ENCODE measurements around a stretch of chr16.

DNA sequence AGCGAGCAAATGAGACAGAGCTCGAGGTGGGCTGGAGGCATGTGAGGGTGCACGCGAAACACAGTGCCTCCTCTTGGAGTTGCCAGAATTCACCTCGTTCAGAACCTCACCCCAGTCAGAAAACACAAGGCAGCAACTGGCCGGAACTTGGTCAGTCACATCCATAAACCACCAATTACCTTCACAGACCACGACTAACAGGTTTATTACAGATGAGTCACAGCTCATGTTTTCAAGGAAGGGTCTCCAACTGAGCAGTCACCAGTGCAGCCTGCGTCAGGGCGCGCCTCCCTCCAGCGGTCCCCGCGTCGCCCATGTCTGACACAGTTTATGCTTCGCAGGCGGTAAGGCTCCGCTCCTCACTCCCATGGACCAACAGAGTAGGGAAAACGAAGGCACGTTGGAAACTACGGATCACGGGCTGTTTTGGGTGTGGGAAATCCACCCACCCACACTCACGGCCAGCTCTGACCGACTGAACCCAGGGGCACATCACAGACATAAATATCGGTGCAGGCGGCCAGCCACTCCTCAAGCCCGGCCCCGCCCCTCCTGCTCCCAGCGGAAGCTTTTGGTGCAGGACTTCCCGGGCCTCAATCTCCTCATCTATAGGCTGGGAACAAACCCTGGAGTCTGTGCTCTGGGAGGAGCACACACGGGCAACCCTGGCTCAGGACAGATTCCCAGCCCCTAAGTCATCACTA is 126.2 kb downstream of the ZNF778 start:
- PRO-cap = no peak

- PRO-cap = no peak
Measured at GRCh38 chr16:89461220-89461767, 29.1 kb downstream of the ANKRD11 start.

DNA sequence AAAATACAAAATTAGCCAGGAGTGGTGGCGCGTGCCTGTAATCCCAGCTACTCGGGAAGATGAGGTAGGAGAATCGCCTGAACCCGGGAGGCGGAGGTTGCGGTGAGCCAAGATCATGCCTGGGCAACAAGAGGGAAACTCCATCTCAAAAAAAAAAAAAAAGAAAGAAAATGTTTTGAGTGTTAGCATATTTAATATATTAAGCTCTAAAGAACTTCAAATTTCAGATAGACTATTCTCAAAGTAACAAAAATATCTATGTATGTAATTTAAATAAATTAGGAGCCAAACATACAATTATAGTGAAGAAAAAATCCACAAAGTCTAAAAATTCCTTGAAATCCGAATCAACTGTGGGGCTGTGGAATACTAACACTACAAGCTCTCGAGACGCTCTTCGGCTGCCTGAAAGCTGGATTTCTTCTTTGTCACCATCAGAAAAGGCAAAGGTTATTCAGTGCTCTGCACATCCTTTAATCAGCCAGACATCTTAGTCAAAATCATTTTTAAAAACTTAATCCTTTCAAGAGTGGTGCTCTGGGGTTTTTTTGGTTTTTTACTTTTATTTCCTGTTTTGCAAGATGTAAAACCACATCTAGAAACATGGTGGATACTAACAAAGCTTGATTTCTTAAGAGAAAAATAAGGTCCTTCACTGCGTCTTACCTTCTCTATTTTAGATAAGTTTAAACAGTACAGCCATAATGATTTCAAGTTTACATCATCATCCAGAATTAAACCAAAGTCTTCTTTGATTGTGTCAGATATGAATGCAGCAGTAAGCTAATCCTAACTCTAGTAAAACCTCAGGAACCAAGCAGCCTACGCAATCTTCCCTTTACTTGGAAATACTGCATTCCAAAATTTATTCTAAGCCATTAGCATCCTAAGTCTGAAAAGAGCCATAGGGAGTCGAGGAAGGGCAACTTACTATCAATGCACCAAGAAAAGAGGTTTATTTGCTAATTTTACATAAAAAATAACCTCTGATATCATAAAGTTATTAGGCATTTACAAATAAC is 6.4 kb downstream of the ANKRD11 start:
- PRO-cap = no peak

DNA sequence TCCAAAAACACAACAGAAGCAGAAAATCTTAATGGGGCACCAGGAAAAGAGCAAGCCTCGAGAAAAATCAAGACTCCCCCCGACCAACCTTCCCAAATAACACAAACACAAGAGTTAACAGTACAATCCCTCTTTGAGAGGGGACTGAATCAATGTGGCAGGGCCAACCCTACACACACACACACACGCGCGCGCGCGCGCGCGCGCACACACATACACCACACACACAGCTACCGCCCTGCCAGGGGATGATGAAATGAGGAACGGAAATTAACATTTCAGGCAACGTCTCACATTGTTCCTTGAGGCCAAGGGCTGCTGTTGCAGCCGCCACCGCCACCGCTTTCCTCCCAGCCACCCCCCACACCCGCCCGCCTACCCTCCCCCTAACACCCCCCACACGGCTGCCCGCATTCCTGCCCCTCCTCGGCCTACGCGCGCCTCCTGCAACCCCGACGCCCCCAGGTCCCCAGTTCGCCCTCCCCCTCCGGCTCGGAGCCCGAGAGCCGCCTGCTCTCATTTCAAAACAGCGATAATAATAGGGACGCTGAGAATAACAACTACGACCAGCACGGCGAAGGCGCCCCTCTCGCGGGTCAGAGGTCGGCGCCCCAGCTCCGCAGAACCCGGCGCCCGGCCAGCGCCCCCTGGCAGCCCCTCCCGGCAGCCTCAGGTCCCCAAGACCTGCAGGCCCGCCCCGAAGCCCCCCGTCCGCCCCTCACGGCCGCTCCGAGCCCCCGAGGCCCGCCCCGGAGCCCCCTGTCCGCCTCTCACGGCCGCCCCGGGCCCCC is 1.1 kb downstream of the ANKRD11 start:
- PRO-cap = bidirectional peak, plus-strand start at position 472 of the sequence, minus-strand start at position 250 of the sequence

DNA sequence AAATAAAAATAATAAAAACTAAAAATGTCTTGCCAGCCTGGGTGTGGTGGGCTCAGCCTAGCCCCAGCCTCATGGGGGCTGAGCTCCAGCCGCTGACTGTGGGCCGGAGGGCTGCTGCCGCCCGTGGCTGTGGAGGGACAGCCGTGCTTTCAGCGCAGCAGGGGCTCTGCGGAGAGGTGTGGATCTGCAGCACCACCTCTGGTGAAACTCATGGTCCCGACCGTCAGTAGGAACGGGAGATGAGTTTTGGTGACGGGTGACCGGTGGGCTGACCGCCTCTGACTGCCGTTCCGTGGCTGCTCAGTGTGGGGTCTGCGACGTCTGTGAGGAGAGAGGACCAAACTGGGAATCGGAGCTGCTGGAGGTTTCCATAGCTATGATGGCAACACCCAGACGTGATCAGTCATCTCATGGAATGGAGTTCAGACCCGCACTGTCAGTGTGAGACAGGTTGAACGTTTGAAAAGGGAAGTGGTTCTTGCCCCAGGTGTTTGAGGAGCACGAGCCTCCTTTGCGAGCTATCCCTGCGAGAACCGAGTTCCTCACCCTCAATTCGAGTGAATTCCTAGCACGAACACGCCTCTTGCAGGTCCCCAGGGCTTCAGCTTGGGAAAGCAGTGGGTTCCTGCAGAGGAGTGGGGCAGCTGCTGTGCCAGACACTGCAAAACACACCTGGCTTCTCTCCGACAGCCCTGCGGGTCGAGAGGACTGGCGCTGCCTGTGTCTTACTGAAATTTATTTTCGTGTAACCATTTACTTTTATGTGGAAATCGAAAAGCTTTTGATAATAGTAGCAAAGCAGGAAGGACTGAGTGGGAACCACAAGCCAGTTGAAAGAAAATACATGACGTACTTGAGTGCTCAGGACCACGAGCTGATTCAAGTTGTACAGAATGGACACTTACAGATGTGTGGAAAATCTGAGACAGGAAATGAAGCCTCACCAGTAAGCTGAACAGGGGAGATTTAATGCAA is 11.8 kb upstream of the RPL13 start:
- PRO-cap = no peak

GRCh38 chr16:89586914-89587215 is 11.3 kb downstream of the CPNE7 start:
- PRO-cap = no peak

GRCh38 chr16:89613819-89614030 is 283 bp downstream of the DPEP1 start:
- PRO-cap = no peak

- PRO-cap = no peak
Measured at GRCh38 chr16:89696077-89697085, 5.1 kb downstream of the SPATA2L start.

DNA sequence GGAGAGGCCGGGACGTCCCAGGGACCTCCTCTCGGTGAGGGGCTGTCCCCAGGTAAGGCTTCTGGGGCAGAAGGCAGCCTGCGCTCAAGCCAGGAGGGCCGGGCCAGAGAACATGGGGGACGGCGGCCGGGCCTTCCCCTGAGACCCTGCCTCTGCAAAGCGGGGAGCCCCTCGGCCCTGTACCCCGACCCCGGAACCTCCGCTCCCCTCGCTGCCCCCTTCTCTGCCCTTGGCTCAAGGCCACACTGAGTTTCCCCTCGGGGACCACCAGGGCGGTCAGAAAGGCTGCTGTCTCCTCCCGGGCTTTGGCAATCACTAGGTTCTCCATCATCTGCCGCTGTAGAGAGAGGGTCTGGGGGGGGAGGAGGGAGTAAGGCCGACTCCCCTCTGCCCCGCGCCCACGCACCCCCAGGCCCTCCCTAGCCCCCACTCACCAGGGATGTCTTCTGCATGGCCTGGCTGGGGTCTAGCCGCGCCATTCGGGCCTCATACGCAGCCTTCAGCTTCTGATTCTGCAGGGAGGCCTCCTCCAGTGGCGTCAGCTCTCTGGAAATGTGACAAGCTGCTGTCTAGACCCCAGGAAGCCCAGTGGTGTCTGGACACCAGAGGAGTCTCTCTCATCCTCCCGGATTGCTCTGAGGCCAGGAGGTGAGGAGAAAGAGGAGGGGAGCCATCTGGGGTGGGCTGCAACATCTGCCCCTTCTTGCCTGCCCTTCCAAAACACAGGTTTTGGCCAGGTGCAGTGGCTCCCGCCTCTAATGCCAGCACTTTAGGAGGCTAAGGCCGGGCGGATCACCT is 8.3 kb downstream of the VPS9D1 start:
- PRO-cap = unidirectional peak, minus-strand start at position 247 of the sequence

GRCh38 chr16:89732777-89733466 is 11.6 kb downstream of the ZNF276 start:
- PRO-cap = no peak

- PRO-cap = no peak
Measured at GRCh38 chr16:89737467-89738227, 16.3 kb downstream of the ZNF276 start.

DNA sequence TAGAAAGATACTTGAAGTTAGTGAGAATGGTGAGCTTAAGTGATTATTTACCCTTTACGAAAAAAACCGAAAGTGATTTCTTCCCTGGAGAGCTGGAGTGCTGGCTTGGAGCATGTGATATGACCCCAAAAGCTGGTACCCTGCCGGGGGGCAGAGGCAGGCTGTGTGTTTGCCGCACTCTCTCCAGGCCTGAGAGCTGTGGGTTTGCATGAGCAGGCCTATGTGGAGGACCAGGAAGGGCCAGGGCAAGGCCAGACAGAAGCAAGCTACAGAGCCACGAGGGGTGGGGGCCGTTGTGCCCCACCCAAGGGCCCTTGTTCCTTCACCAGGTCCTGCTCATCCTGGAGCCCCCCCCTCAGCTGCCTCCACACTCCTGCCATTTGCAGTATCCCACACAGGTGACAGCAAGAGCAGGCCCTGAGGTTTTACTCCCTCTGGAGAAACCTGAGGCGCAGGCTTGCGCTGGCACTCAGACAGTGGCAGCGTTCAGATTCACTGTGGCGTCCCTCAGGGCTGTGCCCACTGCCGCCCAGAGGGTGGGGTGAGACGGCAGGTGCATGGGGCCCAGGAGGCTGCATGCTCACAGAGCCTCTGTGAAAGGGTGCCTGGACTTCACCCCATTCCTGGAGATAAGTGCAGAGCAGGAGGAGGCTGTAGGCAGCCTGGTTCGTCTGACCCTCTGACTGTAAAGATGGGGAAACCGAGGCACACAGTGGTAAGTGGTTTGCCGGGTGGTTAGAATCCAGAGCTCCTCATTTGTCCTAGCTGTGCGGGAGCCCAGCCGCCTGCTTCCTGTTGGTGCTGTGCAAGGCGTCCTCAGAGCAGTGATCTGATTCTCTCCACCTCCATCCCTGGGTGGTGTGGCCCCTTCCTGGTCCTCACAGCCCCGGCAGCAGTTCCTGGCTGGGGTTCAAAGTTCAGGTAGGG is 1.4 kb downstream of the SPIRE2 start:
- PRO-cap = no peak

DNA sequence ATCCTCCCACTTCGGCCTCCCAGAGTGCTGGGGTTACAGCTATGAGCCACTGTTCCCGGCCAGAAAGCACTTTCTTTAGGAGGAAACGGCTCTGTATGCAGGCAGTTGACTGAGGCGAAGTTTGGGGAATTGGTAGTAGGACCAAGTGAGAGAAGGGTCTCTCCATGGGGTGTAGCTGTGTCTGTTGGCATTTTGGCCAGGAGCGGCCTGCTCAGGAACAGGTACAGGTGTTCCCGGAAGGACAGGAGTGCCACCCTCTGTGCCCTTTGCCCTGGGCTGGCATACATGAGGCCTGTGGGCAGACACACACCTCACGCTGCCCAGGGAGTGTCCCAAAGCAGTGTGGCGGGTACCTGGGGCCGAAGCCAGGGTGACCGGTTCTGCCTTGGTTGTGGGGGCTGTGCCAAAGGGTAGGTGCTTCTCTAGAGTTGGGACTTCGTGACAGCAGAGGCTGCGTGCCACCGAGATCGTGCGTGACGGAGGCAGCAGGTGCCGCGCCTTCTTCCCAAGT is 20.1 kb upstream of the TCF25 start:
- PRO-cap = no peak

DNA sequence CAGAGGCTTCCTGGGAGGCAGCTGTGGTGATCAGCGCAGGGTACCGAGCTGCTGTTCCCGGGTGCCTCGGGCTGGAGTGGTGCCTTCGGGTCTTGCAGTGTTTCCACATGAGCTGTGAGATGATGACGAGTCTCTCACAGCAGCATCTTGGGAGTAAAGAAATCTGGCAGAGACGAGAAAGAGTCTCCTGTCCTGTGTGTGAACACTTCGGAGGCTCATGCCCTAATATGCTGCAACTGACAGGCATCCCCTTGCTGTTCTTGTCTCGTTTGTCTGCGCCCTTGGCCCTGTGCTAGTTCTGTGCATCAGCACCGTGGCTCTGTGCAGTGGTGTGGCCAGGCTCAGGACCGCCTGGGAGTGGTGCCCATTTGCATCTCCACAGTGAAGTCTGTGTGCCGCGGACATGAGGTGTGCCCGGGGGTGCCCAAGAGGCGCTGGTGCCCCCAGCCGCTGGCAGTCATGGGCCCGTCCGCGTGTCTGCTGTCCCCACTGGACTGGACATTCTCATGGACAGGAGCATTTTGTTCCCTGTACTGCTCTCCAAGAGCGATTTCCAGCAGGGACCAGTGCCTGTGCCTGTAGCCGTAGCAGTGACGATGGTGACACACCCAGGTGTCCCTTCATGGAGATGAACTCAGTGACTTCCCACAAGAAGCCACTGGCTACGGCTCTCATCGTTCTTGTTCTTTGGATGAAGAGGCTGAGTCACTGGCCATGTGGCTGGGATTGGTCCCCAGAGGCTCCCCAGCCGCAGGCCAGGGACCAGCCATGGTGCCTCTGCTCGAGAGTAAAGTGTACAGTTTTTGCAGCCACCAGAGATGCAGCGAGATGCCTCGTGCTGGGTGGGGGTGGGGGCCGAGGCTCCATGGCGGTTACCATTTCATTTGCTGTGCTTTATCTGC is 13.1 kb upstream of the MC1R start:
- PRO-cap = no peak

DNA sequence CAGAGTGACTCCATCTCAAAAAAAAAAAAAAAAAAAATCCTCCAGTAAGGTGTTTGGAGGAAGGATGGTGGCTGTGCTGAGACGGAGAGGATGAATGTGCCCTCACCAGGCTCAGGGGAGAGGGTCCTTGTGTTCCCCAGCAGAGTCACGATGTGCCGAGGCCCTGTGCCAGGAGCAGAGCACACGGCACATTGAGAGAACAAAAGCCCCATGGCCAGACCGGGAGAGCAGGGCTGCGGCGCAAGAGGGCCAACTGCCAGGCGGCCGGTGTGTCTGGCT is 9.1 kb upstream of the MC1R start:
- PRO-cap = no peak

DNA sequence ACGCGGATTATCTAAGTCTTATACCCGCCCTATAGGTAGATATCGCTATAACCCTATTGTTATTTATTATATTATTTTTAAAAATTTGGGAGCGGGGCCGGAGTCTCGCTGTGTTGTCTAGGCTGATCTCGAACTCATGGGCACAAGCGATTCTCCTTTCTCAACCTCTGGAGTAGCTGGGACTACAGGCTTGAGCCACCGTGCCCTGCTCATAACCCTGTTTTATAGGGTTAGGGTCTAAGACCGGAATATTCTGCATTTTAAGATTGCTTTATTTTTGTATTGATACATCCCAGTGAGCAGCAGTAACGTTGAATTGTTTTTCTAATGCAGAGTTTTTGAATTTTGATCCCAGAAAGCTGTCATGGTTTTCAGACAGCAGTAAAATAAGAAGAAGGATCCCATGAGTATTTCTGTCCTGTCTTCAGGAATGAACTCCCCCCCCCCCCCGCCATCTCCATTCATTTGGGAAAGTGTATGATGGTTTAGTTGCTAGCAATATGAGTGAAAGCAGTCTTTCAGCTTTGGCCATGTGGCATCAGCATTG is 24.8 kb downstream of the DEF8 start:
- PRO-cap = no peak

GRCh38 chr16:90078207-90079007 is 1.3 kb upstream of the PRDM7 start:
- PRO-cap = no peak

GRCh38 chr16:90100039-90100560 is 23.0 kb upstream of the PRDM7 start:
- PRO-cap = no peak

Data from WTC11 (cell line).